SJSA1 (cell line): ENCODE results near the genes RBP1 and SPSB4.

- RAMPAGE, long total RNA, result no peak
Observed at GRCh38 chr3:138161752-138162469, 12.8 kb downstream of the DBR1 start.

- RAMPAGE, long total RNA, result no peak
Observed at GRCh38 chr3:138435343-138436304, 1.2 kb downstream of the ESYT3 start.

- RAMPAGE, long total RNA, result no peak
Observed at GRCh38 chr3:138442304-138442769, 7.9 kb downstream of the ESYT3 start.

GRCh38 chr3:138588611-138589026, 5.4 kb downstream of the CEP70 start:
- RAMPAGE, long total RNA, result no peak

- RAMPAGE, long total RNA, result no peak
Observed at GRCh38 chr3:138823706-138824570, 10.8 kb downstream of the PIK3CB start.

DNA sequence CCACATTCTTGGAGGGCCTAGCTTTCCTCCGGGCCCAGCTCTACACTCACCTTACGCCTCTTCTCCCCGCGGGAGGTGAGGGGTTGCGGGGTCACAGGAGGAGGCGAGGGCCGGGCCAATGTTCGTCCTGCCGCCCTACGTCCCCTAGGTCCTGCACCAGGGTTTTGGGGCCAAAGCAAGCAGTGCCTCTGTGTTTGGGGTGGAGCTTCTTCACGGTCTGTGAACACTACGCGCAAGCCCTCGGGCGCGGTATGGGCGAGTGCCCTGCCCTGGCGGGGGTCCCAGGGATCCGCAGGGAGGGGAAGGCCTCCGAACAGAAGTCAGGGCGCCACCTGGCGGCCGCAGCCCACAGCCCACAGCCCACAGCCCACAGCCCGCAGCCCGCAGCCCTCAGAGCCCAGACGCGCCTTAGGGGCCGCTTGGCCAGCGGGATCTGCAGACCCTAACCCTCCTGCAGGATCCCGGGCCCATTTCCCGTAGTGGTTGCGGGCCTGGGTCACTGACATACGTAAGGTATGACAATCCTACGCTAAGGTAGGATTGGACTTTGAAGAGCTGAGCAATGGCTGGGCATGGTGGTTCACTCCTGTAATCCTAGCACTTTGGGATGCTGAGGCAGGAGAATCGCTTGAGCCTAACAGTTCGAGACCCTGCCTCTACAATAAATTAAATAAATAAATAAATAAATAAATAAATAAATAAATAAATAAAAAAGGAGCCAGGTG, 31.0 kb downstream of the FOXL2 start:
- RAMPAGE, long total RNA, result no peak

GRCh38 chr3:139045076-139045404, 348 bp upstream of the PRR23C start:
- RAMPAGE, long total RNA, result no peak

DNA sequence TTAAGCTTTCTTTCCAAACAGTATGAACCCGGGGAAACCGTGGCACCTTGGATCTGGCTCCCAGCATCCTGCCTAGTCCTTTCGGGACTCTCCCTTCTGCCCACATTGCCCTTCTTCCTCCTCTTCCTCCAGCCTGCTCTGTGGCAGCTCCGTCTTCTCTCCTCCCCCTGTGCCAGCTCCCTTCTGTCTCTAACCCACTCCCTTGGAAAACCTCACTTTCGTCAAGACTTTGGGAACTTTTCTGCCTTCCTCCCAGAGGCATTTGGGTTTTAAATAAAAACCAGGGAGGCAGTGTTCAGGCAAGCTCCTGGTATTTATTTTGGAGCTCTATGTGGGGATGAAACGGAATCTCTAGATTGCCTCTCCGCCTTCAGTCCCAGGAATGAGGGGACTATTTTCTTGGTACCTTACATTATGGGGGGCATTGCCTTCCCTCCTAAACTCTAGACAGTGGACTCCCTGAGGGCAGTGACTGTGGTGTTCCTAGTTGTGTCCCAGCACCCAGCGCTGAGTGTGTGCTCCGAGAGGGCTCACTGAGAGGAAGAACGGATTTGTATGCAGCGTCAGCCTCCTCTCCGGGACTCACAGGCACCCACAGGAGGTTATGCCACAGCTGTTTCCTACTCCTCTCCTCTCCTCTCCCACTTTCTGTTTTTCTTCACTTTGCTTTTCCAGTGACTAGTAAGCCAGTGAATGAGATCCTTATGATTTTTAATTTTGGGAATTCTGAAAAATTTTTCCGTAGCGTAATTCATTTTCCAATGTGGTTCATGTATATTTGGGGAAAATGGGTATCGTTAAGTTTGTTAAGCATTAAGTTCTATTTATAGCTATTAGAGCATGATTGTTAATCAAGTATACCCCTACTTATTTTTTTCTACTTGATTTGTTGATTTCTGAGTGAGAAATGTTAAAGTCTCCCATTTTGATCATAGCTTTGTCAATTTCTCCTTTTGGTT, 105.2 kb upstream of the MRPS22 start:
- RAMPAGE, long total RNA, result no peak

GRCh38 chr3:139360915-139361586, 17.2 kb downstream of the MRPS22 start:
- RAMPAGE, long total RNA, result no peak

DNA sequence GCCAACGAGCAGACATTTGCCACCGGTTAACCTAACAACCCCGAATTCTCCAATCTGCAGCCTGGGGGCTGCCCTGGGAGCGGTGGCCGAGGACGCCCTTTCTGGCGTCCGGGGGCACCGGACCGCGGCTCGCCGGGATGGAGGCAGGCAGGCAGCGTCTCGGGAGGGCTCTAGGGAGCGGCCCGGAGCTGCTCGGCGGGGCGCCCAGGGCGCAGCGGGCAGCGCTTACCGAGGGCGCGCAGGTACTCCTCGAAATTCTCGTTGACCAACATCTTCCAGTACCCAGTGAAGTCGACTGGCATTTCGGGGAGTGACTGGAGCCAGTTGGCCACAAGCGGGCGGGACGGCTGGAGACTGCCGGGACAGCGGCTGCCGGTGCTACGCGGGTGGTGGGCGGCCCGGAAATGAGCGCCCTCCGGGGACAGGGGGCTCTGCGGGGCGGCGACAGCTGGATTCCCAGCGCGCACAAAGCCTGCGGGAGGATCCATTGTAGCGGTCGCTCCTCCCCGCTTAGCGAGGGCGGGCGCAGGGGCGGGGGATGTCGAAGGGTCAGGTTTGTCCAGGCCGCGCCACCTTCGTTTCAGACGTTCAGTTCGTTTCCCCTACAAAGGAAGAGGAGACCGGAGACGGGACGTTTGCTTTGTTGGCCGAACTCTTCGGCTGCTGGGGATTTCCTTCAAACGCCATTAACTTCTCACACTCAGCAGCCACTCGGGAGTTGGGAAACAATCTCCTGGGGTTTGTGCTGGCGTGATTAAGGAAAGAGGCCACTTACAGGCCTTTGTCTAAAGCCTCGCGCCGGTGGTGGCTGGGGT, at the start of gene RBP1:
Gene RBP1, minus strand, starts transcription at position 512 of the 815 bp plus-strand sequence.
- RAMPAGE, long total RNA, result start-site peak on the minus strand centred at position 394 of the sequence, 70 bp wide, 24 and 22 reads in 2 replicates

DNA sequence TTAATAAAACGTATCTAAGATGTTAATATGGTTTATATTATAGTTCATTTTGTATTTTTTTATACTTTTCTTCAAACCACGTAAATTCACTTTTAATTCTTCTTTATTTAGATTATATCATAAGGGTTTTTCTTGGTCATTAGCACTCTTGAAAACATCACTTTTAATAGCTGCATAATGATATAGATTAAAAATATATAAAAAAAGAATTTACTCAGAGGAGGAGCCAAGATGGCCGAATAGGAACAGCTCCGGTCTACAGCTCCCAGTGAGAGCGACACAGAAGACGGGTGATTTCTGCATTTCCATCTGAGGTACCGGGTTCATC, 51.2 kb upstream of the RBP1 start:
- RAMPAGE, long total RNA, result no peak

- RAMPAGE, long total RNA, result no peak
Observed at GRCh38 chr3:139774461-139774759, 96.6 kb upstream of the NMNAT3 start.

GRCh38 chr3:140386247-140386796, 291.5 kb upstream of the TRIM42 start:
- RAMPAGE, long total RNA, result no peak

DNA sequence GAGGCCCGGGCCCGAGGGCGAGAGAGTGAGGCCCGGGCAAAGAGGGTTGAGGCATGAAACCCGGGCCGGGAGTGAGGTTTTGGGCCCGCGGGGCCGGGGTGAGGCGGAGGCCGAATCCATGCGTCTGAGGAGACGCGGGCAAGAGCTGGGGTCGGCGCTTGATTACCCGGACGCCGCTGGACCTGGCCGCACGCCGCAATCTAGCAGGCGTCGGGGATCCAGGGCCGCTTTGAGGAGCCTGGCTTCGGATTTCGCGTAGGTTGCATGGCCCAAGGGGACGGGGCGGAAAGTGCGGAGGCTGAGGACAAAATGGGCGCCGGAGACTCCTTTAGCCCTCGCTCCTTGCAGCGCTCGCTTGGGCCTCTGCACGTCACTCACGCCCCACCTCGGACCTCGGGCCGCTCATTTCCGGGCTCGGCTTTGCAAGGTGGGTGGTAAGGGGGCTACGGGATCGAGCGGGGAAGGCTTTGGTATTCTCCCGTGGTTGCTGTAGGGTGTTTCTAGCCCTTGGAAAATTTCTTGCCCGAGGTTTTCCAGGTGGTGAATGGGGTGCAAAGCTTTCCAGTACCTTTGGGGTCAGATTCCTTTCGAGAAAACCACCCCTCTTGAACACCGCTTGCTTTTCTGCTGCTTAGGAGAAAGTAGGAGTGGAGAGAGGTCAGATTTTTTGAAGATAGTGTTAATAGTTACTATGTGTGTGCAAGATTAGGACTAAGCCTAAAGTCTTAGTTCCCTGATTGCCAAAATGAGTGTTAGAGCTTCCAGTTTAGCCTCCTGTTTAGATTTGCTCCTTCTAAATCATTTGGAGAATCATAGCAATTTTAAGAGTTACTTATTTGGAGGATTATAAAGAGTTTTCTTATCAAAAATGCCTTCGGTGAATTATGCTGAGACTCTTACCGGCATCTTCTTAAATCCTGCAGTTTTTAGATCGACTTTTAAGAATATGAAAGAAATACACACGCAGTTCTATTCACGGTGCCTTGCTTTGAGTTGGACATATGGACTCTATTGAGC, 975 bp downstream of the SLC25A36 start:
- RAMPAGE, long total RNA, result no peak

DNA sequence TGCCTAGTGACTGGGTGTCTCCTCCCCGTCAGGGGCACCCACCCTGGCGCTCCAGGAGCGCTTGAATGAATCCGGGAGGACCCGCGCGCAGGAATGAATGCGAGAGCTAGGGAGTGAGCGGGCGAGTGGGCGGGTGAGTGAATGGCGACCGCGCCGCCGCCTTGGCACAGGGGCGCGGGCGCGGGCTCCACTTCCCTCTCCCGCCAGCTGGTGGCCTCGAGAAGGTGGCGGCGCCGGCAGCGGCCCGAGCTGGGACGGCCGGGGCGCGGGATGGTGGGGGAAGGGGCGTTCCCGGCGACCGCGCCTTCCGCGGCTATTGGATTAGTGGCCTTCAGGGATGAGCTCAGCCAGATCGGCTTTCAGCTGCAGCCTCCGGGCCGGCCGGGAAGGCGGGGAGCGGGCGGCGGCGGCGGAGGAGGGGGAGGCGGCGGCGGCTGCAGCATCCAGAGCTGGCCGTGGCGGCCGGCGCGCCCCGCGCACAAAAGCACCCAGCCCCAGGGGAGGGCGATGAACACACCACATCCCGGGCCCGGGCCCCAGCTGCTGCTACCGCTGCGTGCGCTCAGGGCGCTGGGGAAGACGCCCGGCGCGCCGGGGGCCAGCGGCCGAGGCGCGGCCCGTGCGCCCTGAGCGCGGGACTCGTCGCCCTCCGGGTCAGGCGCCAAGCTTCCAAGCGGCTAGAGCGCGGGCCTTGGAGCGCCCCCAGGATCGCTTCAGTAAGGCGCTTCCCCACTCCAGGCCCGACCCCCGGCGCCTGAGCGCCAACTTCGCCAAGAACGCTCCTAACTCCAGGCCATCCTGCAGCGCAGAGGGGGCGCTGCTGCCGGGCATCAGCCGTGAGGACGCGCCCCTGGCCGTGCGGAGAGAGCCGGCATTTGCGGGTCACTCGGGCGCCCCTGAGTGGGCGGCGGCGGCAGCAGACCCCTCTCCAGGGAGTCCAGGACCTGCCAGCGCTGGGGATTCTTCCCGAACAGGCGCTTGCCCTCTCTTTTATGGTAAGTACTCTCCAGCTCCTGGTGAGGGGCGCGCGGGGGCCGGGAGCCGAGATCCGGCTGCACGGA, at the start of gene SPSB4:
Gene SPSB4, plus strand, starts transcription at position 350 of the 1,061 bp plus-strand sequence.
- RAMPAGE, long total RNA, result no peak

DNA sequence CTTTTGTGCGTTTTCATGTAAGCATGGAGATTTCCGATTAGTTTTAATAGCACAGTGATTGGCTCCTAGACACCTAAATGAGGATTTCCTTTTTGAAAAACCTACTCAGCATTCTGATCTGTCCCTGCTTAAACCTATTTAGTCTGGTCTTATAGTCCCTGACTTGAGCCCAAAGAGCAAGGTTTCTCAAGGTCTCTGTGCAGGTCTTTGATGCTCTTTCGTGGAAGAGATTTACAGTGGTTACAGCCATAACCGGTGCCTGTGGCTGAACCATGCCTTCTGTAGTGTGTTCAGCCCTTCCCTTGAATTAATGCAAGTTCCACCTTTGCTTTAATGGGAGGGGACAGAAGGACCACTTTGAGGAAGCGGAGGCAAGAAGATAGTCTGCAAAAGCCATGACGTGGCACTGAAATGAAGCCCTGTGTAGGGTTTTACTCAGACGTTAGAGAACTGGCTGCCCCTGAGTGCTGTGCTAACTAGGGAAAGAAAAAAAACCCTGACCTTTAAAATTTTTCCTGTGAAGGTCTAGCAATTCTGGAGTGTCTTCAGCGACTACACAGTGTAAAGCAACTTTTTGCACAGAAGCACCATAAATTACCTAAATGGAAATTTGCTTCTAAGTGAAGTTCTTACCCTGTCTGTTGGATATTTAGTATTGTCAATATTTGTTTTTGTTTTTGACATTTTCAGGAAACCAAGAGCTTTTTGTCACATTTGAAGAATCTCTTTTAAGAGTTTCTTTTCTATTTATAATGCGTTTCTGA, 43.1 kb downstream of the ZBTB38 start:
- RAMPAGE, long total RNA, result no peak

DNA sequence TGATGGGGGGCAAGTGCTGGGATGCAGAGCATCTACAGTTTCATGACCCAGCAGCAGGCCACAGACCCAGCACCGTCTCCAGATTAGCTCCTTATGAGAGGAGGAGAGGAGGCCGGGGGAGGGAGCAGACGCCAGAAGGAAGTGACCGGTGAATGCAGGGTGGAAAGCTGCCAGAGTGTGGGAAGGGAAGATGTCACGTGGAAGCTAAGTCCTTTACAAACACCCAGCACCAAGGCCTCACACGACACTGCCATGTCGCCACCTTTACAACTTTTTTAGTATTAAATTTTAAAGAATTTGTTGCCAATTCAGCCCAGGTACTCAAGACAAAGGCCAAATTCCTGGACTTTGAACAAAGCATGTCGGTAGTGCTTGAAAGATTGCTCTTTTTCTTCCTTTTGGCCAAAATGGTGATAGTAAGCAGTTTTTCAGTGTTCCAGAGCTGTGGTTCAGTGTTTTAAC, 58.1 kb downstream of the ZBTB38 start:
- RAMPAGE, long total RNA, result no peak

DNA sequence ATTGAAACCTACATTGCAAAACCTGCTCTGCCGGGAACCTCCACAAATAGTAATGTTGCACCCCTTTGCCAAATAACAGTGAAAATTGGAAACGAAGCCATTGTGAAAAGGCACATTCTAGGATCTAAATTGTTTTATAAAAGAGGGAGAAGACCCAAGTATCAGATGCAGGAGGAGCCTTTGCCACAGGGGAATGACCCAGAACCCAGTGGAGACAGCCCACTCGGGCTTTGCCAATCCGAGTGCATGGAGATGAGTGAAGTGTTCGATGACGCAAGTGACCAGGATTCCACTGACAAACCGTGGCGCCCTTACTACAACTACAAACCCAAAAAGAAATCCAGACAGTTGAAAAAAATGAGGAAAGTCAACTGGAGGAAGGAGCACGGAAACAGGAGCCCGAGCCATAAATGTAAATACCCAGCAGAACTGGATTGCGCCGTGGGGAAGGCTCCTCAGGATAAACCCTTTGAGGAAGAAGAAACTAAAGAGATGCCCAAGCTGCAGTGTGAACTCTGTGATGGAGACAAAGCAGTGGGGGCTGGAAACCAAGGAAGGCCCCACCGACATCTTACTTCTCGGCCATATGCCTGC, 41.9 kb upstream of the RASA2 start:
- RAMPAGE, long total RNA, result no peak

DNA sequence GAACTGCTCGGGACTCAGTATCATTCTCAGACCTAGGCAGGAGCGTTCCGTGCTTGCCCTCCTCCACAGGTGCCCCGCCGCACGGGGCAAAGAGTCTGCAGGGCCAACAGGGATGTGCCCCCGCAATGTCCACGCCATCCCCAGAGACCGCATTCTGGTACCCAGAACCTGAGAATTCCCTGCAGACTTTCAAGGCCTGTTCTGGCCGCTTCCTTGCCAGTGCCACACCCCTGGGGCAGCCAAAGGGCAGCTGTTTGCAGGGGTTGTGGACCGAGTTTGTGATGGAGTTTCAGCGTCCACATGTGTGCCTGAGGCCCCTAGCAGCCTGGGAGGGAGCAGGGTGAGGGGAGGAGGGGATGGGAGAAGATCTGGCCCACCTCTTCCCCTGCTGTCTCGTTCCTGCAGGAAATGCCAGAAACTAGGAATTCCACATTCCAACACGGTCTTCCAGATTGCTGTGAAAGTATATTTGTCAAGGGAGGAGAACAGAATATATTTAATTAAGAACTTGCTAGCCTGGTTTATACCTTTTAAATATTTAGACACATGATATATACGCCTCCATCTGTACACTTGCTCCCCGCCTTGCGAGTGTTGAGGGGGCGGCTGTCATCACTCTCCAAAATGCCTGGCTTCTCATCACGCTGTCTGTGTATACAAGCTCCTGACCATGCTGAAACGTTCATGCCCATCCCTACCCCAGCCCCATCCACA, 31.1 kb upstream of the RASA2 start:
- RAMPAGE, long total RNA, result no peak

DNA sequence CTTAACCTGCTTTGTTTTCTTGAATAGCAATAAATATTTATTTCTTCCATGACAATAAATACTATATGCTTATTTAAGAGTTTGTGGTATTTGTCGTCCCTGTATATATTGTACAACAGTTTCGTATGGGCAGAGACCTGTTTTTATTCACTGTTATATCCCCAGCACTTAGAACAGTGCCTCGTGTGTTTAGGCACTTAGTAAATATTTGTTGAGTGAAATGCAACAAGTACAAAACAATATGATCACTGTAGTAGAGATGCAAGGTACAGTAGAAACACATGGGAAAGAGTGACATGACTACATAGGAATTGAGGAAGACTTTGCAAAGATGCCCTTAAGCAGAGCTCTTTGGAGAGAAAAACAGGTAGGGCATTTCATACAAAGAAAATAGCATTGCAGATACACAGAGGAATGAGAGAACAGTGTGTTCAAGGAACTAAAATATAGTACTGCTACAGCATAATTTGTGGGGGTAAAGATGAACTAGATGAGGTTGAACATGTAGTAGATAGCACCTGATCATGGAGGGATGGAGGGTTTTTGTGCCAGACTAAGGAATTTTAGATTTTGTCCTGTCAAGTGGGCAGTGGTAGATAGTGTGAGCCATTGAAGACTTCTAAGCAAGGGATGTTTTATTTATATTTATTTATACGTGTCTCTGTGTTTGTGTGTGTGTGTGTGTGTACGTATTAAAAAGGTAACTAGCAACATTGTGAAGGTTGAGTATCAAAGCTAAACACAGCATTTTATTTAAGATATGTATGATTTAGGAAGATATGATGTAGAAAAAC, 18.5 kb downstream of the RASA2 start:
- RAMPAGE, long total RNA, result no peak